SK-MEL-5 (cell line): ENCODE results near the genes CYP51A1 and LRRD1.

DNA sequence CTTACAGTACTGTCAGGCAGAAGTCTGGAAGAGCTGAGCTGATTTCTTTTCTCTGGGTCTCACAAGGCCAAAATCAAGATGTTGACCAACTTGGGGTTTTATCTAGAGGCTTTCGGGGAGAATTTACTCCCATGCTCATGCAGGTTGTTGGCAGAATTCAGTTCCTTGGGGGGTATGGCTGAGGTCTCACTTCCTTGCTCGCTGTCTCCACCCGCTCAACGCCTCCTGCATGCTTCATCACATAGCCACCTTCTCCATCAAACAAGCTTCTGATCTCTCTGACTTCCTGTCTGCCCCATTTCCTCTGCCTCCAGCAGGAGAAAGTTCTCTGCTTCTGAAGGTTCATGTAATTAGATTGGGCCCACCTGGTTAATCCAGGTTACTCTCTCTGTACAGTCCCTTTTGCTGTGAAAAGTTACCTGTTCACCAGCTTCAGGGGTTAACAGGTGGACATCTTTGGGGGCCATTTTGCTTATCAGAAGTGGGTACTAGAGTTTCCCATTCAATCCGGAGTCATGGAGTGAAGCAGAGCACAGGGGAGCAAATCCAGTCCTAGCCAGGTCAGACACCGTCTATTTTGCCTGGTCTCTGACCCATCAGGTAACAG lies 179.0 kb upstream of the FZD1 start:
RAMPAGE:
- cytosol, long total RNA: no peak
- long total RNA: no peak
- nucleus, long total RNA: no peak

RAMPAGE:
- cytosol, long total RNA: start-site peak on the plus strand at chr7:91455591-91455601, 14 and 14 reads in 2 replicates
- long total RNA: start-site peak on the plus strand at chr7:91455582-91455601, 11 and 23 reads in 2 replicates
- nucleus, long total RNA: no peak
Measured at GRCh38 chr7:91455301-91455944, 191.2 kb downstream of the FZD1 start.

RAMPAGE:
- cytosol, long total RNA: no peak
- long total RNA: no peak
- nucleus, long total RNA: no peak
Measured at GRCh38 chr7:92000648-92001561, 60.2 kb downstream of the AKAP9 start.

RAMPAGE:
- cytosol, long total RNA: no peak
- long total RNA: no peak
- nucleus, long total RNA: no peak
Measured at GRCh38 chr7:92042973-92043450, 91.3 kb downstream of the CYP51A1 start.

DNA sequence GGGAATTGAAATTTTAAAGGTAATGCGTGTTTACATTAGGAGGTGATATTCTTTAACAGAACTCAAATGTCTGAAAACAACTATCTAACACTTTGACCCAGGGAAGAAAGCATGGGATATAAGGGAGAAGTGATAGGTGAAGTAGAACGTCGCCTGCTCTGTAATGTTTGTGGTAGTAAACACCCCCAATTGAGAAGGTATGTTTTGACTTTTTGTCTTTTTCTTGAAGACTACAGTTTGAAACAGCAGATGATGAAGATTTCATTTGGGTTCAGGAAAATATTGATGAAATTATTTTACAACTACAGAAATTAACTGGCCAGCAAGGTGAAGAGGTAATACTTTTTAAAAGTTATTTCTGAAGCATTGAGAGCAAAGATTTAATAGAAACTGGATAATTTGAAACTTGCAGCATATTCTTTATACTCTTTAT lies 36.4 kb downstream of the CYP51A1 start:
RAMPAGE:
- cytosol, long total RNA: no peak
- long total RNA: no peak
- nucleus, long total RNA: no peak

DNA sequence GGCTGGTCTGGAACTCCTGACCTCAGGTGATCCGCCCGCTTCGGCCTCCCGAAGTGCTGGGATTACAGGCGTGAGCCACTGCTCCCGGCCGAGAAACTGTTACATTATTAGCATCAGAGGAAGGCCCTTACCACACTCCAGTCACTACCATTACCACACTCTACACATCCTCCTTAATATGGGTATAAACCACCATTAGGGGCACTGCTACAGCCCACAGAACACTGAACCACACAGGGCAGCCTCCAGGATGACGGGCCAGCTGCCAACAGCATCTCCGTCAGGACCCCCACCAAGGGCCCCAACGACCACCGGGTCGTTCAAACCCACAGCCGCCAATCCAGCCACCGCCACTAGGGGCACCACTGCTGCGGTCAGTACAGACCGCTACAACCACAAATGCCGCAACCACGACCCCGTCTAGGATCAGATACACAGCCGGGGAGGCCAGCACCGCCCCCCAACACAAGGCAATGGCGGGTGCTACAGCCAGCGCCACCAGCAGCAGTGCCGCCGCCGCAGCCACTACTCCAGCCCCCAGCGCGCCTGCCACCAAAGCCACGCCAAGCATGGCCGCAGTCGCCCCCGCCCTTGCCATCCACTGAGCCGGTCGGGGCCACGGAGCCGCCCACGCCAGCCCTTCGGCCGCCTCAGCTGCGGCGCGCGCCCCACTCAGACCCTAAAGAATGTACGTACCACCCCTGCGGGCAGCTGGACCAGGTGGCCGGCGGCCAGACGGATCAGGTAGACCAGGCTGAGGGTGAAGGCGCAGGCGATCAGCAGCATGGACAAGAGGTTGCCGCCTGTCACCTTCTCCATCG lies 590 bp downstream of the CYP51A1 start:
RAMPAGE:
- cytosol, long total RNA: no peak
- long total RNA: no peak
- nucleus, long total RNA: no peak

RAMPAGE:
- cytosol, long total RNA: start-site peak on the minus strand at chr7:92134433-92134505, 1,506 and 1,243 reads in 2 replicates; start-site peak on the minus strand at chr7:92134733-92134782, 95 and 84 reads in 2 replicates
- long total RNA: start-site peak on the minus strand at chr7:92134444-92134494, 864 and 1,006 reads in 2 replicates; start-site peak on the minus strand at chr7:92134719-92134822, 59 and 91 reads in 2 replicates
- nucleus, long total RNA: no peak
Measured at GRCh38 chr7:92134298-92135146, at the start of gene CYP51A1. Gene CYP51A1, minus strand, starts transcription at chr7:92134477.

RAMPAGE:
- cytosol, long total RNA: no peak
- long total RNA: no peak
- nucleus, long total RNA: no peak
Measured at GRCh38 chr7:92178877-92179447, at the start of gene LRRD1. Gene LRRD1, minus strand, starts transcription at chr7:92179142.

GRCh38 chr7:92606787-92607384 lies 16.7 kb upstream of the FAM133B start:
RAMPAGE:
- cytosol, long total RNA: no peak
- long total RNA: no peak
- nucleus, long total RNA: no peak

DNA sequence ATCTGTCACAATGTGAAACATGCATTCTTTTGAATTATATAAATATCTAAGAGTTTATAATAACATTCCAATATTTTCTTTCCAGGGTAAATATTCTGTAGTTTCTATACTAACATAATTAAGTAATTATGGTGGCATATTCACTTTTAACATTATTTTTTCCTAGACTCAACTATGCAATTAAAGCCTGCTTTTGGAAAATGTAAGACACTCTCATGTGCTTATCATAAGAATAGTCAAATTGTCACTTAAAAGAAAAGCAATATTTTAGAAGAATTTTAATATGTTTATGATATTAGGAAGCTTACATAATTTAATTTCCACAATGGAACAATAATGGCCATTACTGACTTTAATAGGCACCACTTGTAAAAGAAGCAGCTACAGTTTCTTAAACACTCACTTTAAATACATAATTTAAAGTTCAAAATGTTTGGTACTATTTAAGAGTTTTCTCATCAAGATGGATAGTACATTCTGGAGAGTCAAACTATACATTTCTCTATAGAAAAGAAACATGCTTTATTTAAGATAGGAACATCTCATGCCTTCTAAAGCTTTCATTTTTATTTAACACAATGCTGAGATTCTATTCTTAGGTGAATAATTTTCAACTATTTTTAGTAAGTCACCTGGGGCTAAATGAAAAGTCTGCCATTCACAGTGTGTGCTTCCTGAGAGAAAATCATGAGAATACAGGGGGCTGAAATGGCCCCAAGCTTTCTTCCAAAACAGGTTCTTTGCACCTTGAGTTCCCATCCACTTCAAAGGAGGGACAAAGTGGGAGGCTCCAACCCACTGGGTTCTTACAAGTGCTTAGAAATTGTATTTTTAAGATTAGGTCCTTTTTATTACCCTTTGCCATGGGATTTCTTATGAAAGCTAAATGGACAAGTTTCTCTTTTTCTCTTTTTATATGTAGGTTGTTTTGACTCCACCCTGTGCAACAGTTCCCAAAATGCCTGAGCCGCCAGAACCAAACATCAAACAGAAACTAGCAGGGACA lies 21.3 kb upstream of the FAM133B start:
RAMPAGE:
- cytosol, long total RNA: no peak
- long total RNA: no peak
- nucleus, long total RNA: no peak

RAMPAGE:
- cytosol, long total RNA: no peak
- long total RNA: no peak
- nucleus, long total RNA: no peak
Measured at GRCh38 chr7:92801490-92802123, 34.8 kb downstream of the CDK6 start.

GRCh38 chr7:92832779-92833236 lies 3.6 kb downstream of the CDK6 start:
RAMPAGE:
- cytosol, long total RNA: no peak
- long total RNA: no peak
- nucleus, long total RNA: no peak

GRCh38 chr7:93102608-93102787 lies 15.3 kb downstream of the SAMD9 start:
RAMPAGE:
- cytosol, long total RNA: no peak
- long total RNA: no peak
- nucleus, long total RNA: no peak

DNA sequence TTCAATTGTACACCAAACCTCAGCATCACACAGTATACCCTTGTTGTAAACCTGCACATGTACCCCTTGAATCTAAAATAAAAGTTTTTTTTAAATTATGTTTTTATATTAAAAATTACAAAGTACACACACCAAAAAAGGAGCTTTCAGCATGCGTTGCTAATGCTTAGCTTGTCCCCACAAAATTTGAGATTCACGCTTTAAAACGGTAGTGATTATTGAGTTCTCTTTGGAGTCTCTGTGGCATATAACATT lies 124.3 kb downstream of the TFPI2 start:
RAMPAGE:
- cytosol, long total RNA: no peak
- long total RNA: no peak
- nucleus, long total RNA: no peak

DNA sequence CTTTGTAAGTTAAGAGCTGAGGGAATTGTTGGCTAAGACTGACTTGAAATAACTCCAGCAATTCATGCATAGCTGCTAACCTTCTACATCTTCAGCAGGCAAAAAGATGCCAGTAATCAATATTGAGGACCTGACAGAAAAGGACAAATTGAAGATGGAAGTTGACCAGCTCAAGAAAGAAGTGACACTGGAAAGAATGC lies 174 bp downstream of the GNGT1 start:
RAMPAGE:
- cytosol, long total RNA: no peak
- long total RNA: no peak
- nucleus, long total RNA: no peak

DNA sequence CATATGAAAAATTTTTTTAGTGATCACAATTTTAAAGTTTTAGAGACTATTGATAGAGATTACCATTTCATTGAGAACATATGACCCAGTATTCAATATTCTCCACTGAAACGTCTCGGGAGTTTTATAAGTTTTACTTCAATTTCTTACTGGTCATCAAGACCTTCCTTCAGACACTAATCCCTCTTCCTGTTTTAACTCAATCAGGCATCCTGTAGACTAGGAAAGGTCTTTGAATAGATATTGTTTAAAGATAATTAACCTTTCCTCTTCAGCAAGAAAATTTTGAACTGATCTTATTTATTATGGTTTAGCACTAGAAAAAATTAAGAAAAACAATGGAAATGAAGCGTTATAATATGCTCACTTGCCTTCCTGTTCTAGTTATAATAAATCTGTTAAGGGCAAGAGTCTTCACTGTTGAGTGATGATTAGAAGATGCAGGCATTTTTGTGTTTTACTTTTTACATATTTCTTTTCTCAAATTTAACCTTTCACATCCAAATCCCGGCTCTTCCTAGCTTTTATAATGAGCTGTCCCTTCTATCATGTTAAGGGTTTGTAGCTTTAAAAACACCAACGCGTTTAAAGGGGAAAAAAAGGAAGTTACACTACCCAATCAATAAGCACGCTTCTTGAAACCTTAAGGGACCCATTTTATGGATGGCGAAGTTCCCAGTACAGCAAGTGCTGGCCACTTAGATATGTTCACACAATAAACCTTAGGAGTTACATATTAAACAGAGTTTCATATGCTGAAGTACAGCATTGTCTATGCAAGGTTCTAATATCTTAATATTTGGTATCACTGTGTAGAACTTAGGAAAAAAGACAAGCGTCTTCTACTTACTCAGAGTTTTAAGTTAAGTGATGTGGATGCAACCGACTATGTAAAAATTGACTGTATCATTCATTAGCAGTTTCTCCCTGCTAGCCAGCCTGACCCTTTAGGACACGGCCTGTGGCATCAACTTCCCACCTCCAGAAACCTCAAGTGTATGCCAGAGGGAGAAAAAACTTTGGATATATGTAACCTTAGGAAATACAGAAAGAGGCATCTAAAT lies 1.6 kb downstream of the GNG11 start:
RAMPAGE:
- cytosol, long total RNA: no peak
- long total RNA: no peak
- nucleus, long total RNA: no peak

DNA sequence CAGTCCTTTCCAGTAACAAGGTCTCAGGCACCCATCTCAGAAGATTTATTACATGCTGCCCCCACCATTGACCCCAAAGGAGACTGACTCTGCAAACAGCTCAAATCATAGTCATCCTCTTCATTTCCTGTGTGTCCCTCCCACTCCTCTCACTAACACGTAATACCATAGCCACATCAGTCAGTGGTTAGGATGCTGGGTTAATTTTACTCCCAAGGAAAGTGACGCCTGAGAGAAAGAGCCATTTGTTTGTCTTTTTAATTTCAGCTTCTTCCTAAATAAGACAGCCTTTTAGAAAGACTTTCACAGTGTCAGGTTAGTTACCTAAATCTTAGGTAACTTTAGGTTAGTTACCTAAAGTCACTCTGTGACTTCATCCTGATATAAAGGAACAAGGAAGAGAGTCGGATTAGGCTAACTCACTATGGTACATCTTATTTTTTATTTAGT lies 56.7 kb upstream of the BET1 start:
RAMPAGE:
- cytosol, long total RNA: no peak
- long total RNA: no peak
- nucleus, long total RNA: no peak

DNA sequence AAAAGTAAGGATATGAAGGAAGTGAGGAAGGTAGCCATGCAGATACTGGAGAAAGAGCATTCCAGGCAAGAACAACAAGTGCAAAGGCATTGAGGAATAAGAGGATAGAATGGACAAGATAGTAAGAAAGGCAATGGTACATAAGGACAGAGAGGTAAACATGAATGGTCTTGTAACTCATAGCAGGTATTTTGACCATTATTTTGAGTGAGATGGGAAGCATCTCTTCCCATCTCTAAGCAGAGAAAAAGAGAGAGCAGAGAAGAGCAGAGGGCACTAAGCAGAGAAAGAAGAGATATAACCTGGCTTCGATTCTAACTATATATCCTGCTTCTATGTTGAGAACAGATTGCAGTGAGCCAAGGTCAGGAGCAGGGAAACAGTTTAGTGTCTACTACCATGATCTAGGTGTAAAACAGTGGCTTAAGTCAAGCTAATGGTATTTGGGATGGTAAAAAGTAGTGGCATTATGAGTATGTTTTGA lies 193.2 kb upstream of the BET1 start:
RAMPAGE:
- cytosol, long total RNA: no peak
- long total RNA: no peak
- nucleus, long total RNA: no peak

DNA sequence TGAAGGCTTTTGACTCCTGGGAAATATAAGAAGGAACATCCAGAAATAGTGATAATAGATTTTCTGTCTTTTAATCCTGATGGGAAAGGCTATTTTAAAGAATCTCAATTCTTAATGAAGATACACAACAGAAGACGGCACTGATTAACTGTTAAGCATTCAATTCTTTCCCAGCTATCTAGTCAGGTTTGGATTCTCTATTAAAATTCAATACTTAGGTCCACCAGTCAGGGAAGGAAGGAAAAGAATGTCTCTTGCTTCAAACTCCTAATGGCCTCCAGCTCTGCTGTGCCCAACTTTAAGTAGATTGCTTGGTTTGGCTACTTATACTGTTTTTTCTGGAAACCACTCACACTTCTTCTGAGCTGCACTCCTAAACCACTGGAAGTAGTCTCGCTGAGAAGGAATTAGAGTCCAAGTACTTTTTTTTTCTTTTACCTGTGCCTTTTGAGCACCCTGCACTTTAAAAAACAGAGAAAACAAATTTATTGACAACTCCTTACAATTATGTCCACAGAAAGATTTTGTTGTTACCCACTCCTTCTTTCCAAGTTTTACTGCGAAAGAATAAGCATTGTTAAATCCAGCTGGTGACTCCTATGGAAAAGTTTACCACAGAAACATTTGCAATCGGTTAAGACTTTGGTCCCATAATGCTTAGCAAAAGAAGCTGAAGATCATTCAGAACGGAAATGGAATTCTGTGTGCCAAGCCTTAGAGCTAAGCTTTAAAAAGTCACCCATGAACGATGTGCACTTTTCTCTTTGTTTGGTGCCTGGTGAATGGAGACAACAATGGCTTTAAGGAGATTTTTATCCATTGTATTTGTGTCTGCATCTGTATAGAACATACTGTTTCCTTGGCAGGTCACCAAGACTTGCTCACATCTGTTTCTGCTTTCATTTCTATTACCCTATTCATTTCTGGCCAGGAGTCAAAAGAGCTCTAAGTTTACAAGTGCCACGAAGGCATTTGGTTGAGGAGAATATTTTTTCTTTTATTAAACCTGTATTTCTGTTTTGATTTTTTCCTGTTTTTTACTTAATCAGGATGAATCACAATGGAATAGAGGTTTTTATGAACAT lies 26.5 kb upstream of the COL1A2 start:
RAMPAGE:
- cytosol, long total RNA: no peak
- long total RNA: no peak
- nucleus, long total RNA: no peak

GRCh38 chr7:94374045-94374672 lies 20.5 kb upstream of the COL1A2 start:
RAMPAGE:
- cytosol, long total RNA: no peak
- long total RNA: no peak
- nucleus, long total RNA: no peak